Neuron (in vitro differentiated cells): Measurements from ENCODE around the genes TAF15 and CCL4.

GRCh38 chr17:35479932-35480414, 31.4 kb upstream of the SLFN13 start:
- PRO-cap, result no peak

- PRO-cap, result no peak
Measured at GRCh38 chr17:35712866-35713803, 18.3 kb upstream of the RASL10B start.

GRCh38 chr17:35732116-35732679, 759 bp downstream of the RASL10B start:
- PRO-cap, result no peak

DNA sequence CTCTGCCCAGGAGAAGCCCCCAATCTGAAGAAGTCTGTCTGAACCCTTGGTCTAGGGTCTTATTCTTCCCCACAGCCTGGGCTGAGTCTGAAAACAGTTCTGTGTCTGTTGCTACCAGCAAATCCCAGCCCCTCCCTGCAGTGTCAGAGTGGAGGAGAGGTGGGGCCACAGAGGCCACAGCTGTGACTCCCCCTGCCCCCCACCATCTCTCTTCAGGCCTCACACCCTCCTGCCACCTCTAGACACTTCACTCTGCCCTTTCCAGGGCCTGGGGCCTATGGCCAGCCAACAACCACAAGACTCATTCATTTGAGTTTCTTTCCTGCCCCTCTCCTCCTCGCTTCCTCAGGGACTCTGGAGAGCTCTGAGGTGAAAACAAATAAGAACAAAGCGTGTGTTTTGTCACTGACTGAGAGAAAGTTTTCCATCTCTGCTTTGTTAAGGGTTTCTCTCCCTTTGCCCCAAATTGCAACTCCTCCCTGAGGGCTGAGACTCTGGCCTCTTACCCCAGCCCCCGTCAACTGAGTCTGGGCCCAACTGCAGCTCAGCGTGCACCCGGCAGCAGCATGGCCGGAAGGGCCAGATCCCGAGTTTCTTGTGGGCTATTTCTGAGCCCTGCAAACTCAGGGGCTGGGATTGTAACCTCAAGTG, 13.1 kb downstream of the C17orf50 start:
- PRO-cap, result no peak

DNA sequence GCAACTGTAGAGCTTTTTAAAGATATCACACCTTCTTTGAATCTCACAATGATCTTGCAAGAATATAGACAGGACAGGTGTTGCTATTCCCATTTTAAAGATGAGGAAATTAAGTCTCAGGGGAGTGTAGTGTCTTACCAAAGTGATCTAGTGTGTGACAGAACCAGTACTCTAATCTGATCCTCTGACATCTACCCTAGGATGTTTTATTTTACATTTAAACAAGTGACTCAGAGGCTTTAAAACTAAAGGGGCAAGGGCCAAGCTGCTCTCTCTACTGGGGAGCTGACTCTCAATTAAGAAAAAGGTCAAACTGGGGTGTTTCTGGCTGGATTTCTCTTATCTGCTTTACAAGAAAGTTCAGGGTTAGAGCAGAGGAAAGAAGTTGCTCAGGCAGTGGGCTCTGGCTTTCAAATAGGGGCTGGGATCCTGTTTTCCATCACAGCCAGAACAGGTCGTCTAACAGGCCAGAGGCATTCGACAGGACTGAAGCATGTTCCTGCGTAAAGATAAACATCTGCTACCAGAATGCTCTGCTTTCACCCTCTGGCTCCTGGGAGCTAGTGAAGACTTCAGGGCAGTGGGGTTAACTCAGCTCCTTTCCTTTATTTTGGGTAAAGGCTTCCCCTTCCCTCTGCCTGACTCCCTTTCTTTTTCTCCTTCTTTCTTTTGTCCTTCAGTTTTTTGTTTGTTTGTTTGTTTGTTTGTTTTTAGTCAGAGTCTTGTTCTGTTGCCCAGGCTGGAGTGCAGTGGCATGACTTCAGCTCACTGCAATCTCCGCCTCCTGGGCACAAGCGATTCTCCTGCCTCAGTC, 8.4 kb downstream of the MMP28 start:
- PRO-cap, result no peak

DNA sequence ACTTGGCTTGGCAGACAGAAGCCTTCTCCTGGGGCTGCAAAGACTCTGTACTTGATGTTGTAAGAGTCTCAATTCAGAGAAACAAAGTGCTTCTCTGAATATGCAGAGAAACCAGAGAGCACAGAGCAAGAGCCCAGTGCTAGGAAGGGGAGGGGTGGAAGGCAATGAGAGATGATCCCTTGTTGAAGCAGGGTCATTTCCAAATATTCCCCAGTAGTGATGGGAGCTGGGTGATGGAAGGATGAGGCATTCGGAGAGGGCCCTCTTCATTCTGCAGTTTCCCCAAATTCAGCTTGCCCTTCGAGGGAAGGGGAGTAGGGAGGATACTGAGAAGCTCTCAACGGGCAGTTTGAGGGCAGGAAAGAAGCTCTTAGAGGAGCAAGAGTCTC, 2.1 kb downstream of the MMP28 start:
- PRO-cap, result no peak

DNA sequence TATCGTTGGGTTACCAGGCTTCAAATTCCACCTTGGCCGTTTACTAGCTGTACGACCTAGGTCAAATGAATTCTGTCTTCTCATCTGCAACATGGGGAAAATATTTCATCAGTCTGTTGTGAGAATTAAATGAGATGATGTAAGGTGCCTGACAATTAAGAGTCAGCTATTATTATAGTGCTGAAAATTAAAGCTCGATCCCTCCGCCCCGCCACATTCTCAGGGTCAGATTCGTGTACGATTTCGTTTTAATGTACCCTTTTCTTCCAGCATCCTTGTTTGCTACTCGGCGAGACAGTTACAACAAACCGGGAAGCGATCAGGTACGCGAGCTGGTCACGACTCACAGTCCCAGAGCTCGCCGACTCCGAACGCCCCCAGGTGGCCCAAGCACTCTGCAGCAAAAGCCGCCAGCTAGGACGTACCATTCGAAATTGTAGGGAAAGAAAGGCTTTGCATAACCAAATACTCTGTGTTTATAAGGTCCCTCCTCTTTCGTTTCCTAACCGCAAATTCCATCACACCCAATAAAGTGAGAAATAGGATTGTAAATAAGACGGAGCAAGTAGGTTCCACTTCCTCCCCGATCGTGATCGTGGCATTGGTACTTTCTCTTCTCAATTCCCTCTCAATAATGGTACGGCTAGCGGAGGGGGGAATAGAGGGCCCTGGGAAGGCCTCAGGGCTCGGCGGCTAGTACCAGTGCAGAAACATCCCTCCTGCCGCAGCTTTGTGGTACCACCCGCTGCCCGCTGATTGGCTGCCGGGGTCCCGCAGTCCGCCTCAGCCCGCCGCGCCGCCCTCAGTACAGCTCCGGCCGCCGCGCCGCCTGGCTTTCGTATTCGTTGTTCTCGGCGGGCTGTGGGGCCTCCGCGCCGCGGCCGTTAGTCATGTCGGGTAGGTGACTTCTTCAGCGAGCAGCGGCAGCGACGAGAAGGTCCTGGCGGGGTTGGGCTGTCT, at the start of gene TAF15:
Gene TAF15 (plus strand): TSS at position 805 of the 960 bp plus-strand sequence.
- PRO-cap, result bidirectional peak, plus-strand start at position 393 of the sequence, minus-strand start at position 353 of the sequence; bidirectional peak, plus-strand start at position 805 of the sequence, minus-strand start at position 606 of the sequence

DNA sequence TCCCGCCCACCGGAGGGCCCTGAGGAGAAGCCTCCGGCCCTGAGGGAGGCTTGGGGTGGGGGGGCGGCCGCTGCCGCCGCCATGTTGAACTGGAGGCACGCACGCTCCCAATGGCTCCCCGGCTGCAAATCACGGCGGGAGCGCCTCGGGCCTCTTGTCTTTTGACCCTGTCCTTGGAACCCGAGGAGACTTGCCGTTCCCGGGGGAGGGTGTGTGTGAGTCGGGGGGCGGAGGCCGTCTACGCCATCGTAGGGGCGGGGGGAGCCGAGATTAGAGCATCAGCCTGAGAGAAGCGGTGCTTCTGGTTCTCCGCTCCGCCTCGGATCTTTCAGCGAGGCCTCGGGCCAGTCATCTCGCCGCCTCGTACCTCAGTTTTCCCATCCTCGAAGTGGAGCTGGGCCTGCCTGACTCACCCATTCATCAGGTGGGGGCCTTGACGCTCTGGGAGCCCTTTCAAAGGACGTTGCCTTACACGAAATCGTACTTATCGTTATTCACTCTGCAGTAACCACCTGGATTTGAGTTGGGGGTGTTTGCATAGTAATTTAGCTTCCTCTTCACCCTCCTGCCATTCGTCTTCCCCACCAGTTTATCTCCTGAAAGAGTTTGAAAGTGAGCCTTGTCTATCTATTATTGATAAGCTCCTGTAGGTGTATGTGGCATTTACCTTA, 491 bp downstream of the TAF15 start:
- PRO-cap, result bidirectional peak, plus-strand start at position 82 of the sequence, minus-strand start at position 131 of the sequence; bidirectional peak, plus-strand start at position 298 of the sequence, minus-strand start at position 329 of the sequence

DNA sequence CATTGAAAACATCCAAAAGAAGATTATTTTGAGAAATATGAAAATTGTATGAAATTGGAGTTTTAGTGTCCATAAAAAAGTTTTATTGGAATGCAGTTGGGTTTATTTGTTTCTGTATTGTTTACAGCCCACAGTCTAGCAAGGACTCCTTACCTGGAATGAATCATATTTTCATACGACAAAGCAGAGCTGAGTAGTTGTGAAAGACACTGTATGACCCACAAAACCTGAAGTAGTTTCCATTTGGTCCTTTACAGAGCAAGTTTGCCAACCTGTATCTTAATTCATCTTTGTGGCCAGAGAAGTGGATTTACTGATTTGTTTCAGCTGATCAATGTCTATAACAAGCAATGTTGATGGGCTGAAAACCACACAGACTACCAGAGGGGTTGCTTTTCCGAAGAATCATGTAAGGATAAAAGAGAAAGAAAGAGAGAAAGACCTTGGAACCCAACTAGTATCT, 10.3 kb downstream of the CCL18 start:
- PRO-cap, result no peak

DNA sequence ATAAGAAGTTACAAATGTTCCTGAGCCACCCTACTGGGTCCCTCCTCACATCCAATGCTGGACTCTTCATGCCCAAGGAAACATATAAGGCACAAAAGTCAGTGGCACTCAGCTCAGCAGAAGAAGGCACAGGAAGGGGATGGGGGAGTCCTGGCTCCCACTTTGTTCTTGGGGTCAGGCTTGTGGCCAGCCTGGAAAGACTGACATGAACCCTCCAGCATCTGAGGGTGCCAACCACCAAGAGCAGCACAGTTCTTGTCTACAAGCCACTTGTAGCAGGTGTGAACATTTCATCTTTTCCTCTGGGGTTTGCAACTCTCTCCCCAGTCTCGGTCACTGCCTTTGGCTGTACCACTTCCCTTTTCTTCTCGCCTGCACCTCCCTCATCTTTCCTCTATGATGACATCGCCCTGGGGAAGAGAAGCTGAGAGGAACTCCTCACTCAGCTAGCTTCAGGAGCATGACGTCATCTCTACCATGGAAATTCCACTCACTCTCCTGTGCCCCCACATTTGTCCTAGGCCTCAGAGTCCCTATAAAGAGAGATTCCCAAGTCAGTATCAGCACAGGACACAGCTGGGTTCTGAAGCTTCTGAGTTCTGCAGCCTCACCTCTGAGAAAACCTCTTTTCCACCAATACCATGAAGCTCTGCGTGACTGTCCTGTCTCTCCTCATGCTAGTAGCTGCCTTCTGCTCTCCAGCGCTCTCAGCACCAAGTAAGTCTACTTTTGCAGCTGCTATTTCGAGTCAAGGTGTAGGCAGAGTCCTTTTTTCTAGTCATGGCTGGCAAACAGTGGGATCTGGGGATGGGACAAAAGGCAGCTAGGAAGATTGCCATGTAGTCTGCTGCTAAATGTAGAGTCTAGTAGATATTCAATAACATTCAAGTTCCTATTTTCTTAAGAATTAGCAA, at the start of gene CCL4:
Gene CCL4 (plus strand): TSS at position 563 of the 914 bp plus-strand sequence.
- PRO-cap, result no peak

DNA sequence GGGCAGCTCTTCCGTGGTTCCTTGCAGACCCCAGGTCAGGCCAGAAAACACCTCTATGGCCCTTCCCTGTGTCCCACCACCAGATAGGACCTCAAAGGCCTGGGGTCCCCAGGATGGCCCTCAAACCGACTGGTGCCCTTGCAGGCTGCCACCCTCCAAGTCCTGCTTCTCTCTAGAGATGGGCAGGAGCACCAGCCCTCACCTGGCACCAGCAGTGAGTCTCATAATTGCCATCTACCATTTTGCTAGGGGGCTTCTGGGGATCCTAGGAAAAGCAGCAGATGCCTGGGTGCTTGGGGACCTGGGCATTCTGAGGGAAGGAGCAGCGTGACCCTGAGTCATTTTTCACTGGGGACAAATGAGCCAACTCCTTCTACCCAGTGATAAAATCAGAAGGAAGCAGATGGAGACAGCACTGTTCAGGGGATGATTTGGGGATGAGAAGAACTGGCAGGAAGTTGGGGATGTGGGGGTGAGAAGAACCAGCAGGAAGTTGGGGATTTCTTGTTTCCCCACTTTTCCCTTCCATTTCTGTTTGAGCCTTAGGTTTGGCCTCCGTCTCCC, 8.7 kb downstream of the CCL3L3 start:
- PRO-cap, result no peak

- PRO-cap, result bidirectional peak, plus-strand start at chr17:36483270, minus-strand start at chr17:36483018
Measured at GRCh38 chr17:36482729-36483455, 3.6 kb upstream of the ZNHIT3 start.

- PRO-cap, result bidirectional peak, plus-strand start at chr17:36486944, minus-strand start at chr17:36486917; bidirectional peak, plus-strand start at chr17:36487113, minus-strand start at chr17:36487092
Measured at GRCh38 chr17:36486850-36487356, 422 bp downstream of the ZNHIT3 start.

DNA sequence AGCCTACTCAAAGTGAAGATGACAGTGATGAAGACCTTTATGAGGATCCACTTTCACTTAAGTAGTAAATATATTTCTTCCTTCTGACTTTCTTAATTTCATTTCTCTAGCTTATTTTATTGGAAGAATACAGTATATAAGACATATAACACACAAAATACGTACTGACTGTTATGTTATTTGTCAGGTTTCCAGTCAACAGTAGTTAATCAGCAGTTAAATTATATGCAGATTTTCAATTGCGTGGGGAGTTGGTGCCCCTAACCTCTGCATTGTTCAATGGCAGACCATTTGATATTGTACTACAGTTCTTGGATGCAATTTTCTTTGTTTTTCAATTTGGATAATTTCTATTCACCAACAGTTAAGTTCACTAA, 14.1 kb downstream of the MYO19 start:
- PRO-cap, result no peak

- PRO-cap, result no peak
Measured at GRCh38 chr17:36564485-36565511, 20.1 kb downstream of the GGNBP2 start.

DNA sequence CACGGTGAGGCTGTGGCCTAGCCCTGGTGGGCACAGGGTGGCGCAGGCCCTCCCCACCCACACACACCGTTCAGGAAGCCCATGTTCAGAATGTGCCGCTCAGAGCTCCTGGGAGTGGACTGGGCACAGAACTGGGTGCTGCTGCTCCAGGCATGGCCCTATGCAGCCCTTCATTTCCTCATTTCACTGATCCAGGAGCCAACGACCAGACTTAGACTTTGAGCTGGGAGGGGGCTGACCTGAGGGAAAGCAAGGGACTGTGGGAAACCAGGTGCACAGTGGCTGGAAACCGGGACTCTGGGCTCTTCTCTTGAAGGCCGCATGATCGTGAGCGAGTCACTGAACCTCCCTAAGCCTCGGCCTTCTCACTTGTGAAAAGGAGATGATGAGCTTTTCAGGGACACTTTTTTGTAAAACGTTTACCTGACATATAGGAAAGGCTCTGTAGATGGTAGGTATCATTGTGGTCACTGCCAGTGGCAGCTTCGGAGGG, 2.3 kb upstream of the MRM1 start:
- PRO-cap, result no peak

DNA sequence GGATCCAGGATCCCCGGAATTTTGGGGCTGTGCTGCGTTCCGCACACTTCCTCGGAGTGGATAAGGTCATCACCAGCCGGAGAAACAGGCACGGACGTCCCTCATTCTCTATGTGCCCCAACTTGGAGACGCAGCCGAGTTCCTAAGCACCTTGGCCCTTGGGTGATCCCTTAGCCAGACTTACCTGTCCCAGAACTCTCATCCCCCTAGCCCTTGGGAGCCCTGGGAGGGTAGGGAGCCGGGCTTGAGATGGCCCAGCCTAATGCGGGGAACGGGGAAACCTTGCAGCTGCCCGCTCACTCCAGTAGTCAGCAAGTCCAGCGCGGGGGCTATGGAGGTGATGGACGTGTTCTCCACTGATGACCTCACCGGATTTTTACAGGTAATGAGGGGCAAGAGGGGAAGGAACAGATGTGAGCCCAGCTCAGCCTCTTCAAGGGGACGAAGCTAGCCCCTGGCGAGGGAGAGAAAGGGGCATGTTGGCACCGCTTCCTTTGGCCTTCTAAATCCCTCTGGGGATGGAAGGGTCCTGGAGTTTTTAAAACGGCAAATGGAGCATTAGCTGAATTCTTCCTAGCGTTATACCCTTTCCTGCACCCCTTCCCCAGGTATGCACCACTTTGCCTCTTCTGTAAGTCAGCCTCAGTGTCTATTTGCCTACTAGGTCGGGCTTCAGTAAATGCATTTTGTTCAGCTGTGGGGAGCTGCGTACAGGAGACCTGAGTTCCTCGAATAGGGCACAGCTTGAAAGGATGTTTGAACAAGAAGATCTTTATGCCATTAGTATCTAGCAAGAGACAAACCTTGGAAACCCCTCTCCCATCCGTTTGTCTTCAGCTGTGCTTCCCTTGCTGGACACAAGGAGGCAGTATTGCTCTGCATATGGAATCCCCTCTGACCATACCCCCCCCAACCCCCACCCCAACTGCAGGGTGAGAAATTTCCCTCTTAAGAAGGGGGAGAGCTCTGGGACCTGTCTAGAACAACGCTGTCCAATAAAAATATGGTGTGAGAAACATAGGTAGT, 1.2 kb downstream of the MRM1 start:
- PRO-cap, result unidirectional peak, minus-strand start at position 319 of the sequence

DNA sequence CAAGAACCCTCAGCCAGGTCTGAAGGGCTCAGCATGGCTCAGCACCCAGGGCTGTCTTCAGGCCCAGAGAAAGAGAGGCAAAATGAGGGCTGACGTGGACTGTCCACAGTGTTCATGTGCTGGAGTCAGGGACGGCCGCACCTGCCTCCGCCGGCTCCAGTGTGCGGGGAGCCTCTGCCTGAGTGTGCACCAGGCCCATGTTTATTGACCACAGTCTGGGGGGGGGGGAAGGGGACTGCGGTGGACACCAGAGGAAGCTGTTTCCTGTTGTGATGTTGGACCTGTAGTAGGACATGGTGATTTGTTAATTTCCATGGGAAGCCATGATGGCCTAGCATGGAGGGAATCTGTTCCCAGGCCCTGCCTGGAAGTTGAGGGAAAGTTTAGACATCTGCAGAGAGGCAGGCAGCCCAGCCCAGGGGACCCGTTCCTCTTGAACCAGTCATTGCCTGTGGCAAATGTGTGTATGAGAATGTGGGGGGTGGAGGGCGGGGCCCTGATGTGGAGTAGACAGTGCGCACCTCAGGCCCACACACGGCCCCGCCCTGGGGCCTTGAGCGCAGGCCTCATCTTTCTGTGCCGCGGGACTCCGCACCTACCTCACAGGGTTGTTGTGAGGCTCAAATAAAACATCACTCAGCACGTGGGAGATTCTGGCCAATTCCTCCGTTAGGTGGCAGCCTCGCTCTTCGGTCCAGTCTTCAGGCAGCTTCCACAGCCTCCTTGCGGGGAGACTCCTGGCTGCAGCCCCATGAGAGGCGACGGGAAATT, 7.1 kb downstream of the MRM1 start:
- PRO-cap, result no peak

GRCh38 chr17:36933614-36934771, 3.3 kb upstream of the LHX1 start:
- PRO-cap, result no peak

- PRO-cap, result no peak
Measured at GRCh38 chr17:36949660-36949993, 873 bp downstream of the AATF start.